ENCODE measurements around the gene C12orf29.

- RRBS, result no CpG with 5 or more reads among the region's 5 CpGs
Measured at GRCh38 chr12:82359051-82359493, 743 bp downstream of the METTL25 start.

- RRBS, result no CpG with 5 or more reads among the region's 4 CpGs
Measured at GRCh38 chr12:82974666-82975030, 287.9 kb downstream of the TMTC2 start.

GRCh38 chr12:83537504-83537918 is 850.8 kb downstream of the TMTC2 start:
- RRBS, result no CpG with 5 or more reads among the region's 3 CpGs

- RRBS, result no CpG with 5 or more reads among the region's 20 CpGs
Measured at GRCh38 chr12:84911057-84911602, 1.5 kb downstream of the SLC6A15 start.

DNA sequence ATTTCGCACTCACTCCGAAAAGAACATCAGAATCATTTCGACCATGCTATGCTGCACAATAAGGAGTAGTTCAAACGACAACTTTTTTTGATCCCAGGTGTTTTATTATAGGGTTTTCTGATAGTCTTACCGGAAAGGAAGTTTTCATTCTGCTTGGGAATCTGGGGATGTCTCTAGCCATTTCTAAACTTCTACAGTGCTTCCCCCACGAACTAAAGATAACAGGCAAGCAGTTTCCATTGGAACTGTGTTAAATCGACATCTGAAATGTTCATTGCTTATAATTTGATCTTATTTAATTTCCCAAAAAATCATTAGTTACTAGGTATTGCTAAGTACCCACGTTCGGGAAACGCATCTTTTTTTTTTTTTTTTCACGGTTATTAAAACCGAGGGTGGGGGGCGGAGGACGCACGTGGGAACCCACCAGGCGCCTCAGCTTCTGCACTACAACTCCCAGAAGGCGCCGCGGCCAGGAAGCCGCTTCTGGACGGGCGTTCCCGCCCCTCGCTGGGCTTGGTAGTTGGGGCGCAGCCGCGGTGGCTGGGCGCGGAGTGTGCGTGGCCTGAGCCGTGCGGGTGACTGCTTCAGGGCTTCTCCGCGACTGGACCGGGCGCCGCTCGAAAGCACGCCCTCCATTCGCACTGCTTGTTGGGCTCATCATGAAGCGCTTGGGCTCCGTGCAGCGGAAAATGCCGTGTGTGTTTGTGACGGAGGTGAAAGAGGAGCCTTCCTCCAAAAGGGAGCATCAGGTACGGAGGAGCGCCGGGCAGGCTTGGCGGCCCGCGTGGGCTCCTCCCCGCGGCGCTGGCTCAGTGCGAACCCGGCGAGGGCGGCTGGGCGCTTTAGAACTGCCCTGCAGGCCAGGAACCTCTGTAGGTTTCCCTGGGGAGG is at the start of gene C12orf29:
TSS of gene C12orf29 (plus strand) at position 550 of the 894 bp plus-strand sequence.
- RRBS, result 2% methylated on average over 9 of the region's 59 CpGs

DNA sequence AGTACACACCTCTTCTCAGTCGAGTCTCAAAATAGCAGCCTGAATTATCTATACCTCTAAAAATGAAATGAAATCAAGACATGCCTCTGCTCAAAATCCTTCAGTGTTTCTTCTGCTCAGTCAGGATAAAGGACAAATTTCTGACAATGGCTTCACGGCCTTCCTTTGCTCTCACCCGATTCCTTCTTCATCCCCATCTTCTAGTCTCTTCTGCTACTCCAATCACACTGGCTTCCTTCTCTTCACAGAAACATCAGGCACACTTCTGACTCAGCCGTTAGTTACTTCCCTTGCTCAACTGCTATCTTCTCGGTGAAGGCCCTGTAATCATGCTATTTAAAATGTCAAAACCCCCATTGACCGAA is 161.2 kb downstream of the KITLG start:
- RRBS, result no CpG with 5 or more reads among the region's 6 CpGs

- RRBS, result no CpG with 5 or more reads among the region's 10 CpGs
Measured at GRCh38 chr12:89348581-89349779, 3.3 kb downstream of the DUSP6 start.

GRCh38 chr12:89350493-89351281 is 1.6 kb downstream of the DUSP6 start:
- RRBS, result no CpG with 5 or more reads among the region's 36 CpGs

GRCh38 chr12:89352833-89353893 is 862 bp upstream of the DUSP6 start:
- RRBS, result 2% methylated on average over 18 of the region's 67 CpGs

- RRBS, result no CpG with 5 or more reads among the region's 2 CpGs
Measured at GRCh38 chr12:89373999-89374623, 21.8 kb upstream of the DUSP6 start.

DNA sequence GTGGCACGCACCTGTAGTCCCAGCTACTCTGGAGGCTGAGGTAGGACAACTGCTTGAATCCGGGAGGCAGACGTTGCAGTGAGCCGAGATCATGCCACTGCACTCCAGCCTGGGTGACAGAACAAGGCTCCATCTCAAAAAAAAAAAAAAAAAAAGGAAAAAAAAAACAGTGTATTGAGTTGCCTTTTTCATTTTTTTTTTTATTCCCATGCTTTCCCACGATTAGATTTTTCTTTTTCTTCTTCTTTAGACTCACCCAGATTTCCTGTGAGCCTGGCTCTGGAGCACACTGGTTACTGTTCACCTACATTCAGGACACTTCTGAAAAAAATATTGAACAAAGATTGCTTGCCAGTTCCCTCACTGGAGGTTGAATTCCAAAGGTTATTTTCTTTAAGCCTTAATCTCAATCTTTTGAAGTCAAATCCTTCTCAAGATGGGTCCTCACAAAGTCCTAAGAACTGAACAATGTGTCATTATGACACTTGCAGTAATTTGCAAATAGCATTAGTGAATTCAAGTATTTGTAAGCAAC is 49.1 kb upstream of the DUSP6 start:
- RRBS, result no CpG with 5 or more reads among the region's 5 CpGs

DNA sequence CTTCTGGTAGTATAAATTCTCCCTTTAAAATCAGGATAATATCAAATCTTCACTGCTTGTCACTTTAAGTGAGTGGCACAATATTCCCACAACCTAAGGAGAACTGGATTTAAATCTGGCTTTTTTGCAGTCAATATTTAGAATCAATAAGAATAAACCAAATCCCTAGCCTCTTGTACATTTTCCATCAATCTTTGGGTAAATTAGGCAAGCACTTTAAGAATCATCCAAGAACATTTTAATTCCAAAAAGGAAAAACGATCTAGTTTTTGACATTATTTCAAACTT is 17.9 kb downstream of the ATP2B1 start:
- RRBS, result no CpG with 5 or more reads among the region's 1 CpG

DNA sequence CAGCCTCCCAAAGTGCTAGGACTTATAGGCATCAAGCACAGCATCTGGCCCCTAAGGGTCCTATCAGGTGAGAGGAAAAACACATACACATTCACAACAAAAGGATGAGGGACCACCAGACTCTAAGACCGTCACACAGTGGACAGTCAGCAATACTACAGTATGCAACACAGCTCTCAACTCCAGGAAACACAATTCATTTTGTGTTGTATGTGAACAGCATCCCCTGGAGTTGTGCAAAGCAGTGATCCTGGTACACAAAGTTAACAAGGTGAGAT is 6.9 kb downstream of the ATP2B1 start:
- RRBS, result no CpG with 5 or more reads among the region's 1 CpG

DNA sequence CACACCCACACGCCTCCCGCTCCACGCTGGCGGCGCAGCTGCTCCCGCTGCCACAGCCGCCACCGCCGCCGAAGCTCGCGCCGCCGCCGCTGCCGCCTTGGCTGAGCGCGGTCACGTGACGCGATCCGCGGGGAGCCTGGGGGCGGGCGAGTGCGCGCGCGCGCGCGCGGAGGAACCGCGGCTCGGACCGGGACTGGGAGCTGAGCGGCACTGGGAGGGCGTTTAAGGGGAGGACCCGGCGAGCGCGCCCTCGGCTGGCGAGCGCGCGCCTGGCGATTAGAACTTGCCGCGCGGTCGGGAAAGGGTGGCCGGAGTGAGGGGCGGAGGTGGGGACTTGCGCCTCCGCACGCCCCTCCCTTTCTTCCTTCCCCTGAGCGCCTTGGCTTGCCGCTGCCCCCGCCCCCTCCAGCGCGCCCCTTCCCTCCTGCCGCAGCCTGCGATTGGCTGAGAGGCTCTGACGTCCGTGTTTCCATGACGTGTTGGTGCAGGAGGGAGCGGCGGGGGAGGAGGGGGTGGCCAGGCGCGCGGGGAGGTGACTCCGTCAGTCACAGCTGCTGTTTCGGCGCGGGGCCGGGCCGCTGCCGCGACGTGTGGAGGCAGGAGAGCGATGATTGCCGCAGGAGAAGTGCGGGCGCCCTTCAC is 730 bp upstream of the ATP2B1 start:
- RRBS, result 2% methylated on average over 24 of the region's 86 CpGs

GRCh38 chr12:89950351-89950837 is 241.8 kb upstream of the ATP2B1 start:
- RRBS, result no CpG with 5 or more reads among the region's 1 CpG

GRCh38 chr12:89960018-89960543 is 251.4 kb upstream of the ATP2B1 start:
- RRBS, result no CpG with 5 or more reads among the region's 2 CpGs

GRCh38 chr12:90953657-90954319 is 1.2 kb downstream of the CCER1 start:
- RRBS, result no CpG with 5 or more reads among the region's 37 CpGs

DNA sequence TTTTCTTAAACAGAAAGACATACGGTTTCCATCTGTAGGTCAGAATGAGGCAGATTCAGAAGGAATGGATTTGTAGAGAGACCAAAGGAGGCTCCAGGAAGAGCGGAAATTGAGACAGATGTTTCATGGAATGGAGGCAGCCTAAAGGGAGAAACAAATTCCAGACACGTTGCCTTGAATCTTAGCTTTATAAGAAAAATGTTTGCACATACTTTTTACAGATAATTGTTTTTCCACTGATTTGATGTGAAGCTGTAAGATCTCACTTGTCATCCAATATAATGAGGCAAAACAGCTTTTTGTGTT is 24.8 kb downstream of the EPYC start:
- RRBS, result no CpG with 5 or more reads among the region's 3 CpGs

All from T47D (cell line).